REH cell (cell line): ENCODE results near the genes HNRNPAB and ZNF354C.

- PRO-cap: bidirectional peak, plus-strand start at chr5:178121754, minus-strand start at chr5:178121614
Measured at GRCh38 chr5:178121469-178122112, 8.3 kb downstream of the N4BP3 start.

DNA sequence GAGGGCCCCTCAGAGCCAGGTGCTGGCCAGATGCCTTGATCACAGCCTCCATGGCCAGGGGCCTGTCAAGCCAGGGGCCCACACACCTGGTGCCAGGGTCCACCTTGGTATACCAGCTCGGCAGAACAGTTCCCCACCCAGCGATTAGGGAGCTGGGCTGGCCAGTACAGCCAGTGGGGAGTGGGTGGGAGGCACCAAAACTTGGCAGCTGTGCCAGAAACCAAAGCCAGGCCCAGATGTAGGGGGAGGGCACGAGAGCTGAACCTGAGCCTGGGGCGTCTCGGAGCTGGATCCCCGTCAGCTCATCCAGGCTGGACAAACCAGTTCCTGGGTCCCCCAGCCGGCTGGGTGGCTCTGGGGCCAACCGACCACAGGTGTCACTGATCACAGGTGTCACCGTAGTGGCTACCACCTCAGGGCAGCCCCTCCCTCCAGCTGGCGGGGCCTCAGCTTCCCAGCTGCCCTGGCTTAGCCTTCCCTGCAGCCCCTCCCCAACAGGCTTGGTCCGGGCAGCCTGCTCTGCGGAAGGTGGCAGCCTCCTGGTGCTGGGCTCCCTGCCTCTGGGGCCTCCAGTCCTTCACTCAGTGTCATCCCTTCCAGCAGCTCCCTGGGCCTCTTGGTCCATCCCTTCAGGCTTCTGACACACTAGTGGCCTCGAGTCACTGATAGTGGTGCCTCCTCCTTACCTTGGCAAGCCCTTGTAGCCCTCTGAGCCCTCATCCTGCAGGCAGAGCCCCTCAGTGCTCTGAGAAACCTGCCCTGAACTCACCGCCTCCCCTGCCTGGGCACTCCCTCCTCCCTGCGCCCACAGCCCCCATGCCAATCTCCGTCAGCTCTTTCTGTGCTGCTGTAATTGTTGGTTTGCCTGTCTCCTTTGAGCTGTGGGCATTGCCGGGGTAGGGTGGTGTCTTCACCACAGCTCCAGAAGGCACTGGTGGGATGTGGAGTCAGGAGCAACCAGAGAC lies 6.5 kb upstream of the RMND5B start:
- PRO-cap: no peak

DNA sequence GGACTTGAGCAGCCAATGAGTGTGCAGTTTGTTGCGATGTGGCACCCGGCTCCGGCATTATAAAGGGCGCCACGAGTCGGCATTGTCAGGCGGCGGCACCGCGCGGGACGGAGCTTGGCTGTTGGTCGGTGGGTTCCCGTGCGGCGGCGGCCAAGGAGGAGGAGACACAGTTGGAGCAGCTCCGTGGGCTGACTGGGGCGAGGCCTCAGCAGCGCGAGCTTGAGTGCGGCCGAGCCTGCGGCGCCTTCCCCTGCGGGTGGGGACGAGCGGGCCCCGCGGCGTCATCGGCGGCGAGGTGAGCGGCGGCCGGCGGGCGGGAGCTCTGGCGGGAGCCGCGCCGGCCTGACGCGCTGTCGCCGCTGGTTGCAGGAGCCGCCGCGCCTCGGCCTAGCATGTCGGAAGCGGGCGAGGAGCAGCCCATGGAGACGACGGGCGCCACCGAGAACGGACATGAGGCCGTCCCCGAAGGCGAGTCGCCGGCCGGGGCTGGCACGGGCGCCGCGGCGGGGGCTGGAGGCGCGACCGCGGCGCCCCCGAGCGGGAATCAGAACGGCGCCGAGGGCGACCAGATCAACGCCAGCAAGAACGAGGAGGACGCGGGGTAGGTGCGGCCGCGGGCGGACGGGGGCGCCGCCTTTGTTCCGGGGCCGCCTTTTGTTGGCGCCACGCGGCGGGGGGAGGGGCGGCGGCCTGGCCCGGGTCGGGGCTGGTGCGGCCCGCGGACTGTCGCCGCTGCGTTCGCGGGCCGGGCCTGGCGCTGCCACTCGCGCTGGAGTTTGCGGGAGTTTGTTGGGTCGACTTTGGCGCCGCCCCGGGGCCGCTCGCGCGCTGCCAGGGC lies at the start of gene HNRNPAB:
Gene HNRNPAB (plus strand): TSS at position 88 of the 838 bp plus-strand sequence.
- PRO-cap: bidirectional peak, plus-strand start at position 88 of the sequence, minus-strand start outside the sequence; bidirectional peak, plus-strand start at position 726 of the sequence, minus-strand start at position 638 of the sequence

DNA sequence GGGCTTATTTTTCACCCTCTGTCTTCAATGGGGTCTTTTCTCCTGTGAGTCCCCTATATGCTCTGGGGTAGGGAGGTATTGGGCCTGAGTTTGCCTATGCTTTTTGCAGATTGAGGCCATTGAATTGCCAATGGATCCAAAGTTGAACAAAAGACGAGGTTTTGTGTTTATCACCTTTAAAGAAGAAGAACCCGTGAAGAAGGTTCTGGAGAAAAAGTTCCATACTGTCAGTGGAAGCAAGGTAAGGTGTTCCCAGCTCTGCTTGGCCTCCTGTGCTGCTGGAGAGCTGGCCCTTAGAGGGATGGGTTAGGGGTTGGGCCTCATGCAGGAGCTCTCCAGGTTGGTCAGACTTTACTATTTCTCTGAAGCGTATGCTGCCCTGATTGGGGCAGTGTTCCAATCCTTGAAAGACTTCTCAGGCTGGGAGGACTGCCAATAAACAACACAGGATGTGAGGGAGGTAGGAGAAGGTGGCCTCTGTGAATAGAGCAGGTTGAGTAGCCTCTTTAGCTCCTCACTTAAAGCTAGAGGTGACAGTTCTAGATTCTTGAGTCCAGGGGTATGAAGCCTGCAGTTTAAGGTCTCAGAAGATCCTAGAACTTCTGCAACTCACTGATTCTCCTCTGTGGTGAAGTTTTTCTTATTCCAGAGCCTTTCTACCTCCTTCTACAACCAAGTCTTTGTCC lies 2.8 kb downstream of the HNRNPAB start:
- PRO-cap: no peak

GRCh38 chr5:178222274-178223126 lies 10.1 kb downstream of the PHYKPL start:
- PRO-cap: no peak

DNA sequence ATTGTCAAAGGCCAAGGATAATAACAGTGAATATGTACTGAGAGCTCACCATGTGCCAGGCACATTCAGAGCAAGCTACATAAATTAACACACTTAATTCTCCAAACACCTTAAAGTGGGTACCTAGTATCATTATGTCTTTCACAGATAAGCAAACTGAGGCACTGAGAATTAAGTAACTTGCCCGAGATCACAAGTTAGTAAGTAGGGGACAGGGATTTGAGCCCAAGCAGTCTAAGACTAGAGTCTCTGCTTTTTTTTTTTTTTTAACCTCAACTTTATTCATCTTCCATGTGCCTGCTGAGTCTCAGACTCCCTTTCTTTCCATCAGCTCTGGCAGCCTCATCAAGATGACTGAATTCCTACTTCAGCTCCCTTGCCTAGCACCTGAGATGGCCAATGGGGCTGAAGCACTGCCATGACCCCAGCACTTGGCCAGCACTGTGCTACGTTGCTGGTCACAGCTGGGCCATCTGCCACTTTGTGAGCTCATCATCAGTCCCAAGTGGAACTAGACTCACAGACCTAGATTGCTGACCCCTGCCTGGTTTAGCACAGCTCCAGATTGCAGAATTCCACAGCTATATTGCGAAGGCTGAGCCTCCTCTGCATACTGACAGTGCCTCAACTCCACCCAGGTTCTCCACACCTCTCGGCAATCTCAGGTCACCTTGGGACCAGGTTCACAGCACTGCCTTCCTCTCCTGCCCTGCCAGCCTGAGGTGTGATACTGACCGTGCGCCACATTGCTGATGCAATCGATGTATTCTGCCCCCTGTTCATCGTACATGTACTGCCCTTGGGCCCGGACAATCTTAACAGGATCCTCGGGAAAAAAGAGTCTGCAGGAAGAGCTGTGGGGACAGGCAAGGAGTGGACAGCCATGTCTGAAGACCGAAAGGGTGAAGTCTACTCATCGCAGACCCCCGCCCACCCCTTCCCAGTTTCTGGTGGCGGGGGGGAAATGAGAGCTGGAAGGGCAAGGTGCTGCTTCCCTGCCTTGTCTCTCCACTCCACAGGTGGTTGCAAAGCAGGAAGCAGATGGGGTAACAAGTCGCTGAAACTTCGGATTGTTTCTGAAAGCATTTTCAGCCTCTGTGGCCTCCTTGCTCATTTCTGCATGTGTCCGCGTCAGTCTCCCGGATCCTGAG lies 1.6 kb downstream of the PHYKPL start:
- PRO-cap: no peak

GRCh38 chr5:178232976-178233113 lies 243 bp upstream of the PHYKPL start:
- PRO-cap: no peak

DNA sequence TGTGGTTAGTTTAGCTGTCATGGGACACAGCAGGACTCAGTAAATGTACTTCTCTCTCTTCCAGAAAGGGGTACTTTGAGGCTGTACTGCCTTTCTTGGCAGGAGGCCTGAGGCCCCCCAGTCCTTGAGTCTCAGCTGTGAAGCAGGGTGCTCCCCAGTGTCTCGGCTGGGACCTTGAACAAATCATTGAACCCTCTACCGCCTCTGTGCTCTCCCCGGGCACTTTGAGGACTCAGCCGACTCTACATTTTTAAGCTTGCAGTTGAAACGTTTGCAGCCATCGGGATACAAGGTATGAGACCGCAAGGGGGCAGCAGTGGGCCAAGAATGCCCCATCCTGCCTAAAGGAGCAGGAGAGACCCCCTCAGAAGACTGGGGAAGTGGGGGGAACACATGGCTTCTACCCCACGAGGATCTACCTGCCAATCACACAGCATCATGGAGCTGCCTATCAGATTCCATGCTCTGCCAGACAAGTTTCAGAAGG lies 2.3 kb upstream of the PHYKPL start:
- PRO-cap: unidirectional peak, minus-strand start at position 226 of the sequence

DNA sequence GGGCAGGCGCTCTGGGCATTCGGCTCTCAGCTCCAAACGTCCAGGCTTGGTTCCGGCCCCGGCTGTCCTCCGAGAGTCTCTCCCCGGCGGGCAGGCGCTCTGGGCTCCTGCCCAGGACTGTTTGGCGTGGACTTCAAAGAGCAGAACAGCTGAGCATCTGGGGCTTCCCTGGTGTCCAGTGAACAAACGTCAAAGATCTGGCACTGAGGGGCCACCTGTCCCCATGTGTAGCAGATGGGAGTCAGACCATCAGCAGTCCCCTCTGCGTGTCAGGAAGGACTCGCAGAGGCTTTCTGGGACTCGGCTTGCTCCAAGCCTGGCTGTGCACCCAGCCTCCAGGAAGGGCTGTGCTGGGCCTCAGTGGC lies 164.1 kb upstream of the PHYKPL start:
- PRO-cap: no peak

- PRO-cap: no peak
Measured at GRCh38 chr5:178413968-178414435, 176.2 kb downstream of the COL23A1 start.

DNA sequence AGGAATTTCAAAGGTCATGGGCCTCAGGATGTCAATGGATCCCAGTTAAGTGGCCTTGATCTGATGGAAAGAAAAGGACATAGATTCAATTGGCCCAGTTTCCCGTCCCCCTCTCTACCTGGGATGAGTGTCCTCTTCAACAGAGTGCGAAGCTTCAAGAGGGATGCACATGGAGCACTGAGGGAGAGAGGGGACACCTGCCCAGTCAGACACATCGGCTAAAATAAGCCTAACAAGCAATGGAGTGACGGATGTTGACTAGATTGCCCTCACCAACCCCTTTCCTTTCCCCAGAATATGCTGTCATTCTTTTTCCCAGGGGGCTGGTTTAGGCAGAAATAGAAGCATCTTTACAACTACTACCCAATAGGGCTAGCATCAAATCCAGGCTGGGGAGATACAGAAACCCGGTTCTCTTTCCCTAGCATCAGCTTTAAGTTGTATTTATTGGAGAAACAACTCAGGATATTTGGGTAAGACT lies 7.1 kb downstream of the CLK4 start:
- PRO-cap: no peak

GRCh38 chr5:178667805-178668146 lies 40.9 kb upstream of the CLK4 start:
- PRO-cap: no peak

GRCh38 chr5:179059945-179060925 lies at the start of gene ZNF354C:
Gene ZNF354C (plus strand): TSS chr5:179060373.
- PRO-cap: no peak

DNA sequence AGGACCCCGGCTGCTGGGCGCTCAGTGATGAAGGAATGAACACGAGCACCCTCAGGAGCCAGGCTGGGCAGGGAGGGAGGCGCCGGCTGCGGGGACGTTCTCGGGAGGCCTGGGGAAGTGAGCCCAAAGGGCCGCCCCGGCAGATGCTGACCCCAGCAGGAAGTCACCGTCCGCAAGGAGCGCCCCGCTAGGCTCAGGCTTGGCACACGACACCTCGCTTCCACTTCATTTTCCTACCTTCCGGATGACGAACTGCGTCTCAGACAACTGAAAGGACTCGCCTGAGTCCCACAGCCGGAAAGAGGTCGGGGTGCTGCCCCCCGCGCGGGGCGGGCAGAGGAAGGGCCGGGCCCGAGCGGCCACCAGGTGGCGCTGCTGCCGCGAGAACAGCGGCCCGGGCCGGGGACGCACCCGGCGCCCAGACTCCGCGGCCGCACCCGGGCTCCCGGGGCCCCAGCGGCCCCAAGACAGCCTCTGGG lies 106.8 kb downstream of the ZNF354C start:
- PRO-cap: no peak

GRCh38 chr5:179607691-179608665 lies 15.5 kb downstream of the HNRNPH1 start:
- PRO-cap: no peak

DNA sequence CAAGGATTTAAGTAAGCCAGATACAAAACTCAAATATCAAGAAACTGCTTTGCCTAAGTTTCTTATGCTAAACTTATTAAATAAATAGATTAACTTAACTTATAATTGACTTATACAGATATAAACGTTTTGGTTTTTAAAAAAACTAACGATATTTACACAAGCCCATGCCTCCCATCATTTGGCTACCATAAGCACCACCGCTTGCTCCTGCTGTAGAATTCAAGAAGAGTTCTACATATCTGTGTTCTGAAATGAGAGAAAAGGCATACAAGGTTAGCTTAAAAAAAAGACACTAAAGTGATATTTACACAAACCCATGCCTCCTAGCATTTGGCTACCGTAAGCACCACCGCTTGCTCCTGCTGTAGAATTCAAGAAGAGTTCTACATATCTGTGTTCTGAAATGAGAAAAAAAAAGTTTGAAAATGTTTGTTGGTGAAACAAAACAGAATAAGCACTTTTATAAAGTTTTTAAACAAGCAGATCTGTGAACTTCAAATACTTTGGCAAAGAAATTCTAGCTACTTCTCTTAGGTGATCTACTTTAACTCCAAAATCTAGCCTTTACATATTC lies 6.7 kb downstream of the HNRNPH1 start:
- PRO-cap: no peak

DNA sequence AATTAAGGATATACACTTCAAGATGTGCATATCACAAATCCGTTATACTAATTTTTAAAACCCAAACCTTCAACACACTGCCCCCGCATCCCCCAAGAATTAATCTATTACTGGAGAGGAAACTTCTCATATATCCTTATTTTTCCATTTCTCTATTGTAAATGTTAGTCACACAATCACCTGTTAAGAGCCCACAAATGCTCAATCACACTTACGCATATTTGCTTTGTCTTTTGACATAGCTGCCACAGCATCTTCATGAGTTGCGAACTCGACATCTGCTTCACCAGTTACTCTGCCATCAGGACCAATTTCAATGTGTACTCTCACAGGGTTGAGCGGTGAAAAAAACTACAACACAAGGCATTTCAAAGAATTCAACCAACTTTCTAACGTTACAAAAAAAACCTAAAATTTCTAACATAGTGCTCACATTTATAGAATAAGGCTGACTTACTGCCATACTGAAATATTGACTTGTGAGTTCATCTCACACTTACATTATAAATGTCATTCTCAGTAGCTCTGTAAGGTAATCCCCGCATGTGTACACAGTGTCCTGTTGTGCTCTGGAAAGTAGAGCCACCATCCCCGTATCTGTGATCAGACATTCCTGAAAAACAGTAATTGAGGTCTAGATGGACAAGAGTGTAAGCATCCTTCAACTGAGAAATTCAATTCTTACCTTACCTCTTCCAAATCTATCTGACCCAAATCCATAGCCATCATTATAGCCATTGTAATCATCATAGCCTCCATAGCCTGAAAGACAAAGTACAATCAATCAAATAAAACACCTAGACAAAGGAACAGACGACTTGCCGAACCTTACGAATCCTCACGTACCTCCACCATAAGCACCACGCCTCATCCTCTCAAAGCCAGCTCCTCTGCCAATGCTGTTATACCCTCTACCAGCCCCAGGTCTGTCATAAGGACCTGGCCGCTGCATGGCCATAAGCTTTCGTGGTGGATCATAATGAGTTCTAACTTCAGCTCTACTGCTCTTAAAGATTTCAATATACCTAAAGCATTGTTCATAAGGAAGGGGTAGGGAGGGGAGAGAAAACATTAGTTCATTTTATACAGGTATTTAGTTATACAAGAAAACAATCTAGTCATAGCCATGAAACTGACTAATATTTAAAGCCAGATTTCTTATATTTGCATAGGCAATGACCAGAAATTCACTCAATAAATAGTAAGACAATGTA lies 5.8 kb downstream of the HNRNPH1 start:
- PRO-cap: no peak

DNA sequence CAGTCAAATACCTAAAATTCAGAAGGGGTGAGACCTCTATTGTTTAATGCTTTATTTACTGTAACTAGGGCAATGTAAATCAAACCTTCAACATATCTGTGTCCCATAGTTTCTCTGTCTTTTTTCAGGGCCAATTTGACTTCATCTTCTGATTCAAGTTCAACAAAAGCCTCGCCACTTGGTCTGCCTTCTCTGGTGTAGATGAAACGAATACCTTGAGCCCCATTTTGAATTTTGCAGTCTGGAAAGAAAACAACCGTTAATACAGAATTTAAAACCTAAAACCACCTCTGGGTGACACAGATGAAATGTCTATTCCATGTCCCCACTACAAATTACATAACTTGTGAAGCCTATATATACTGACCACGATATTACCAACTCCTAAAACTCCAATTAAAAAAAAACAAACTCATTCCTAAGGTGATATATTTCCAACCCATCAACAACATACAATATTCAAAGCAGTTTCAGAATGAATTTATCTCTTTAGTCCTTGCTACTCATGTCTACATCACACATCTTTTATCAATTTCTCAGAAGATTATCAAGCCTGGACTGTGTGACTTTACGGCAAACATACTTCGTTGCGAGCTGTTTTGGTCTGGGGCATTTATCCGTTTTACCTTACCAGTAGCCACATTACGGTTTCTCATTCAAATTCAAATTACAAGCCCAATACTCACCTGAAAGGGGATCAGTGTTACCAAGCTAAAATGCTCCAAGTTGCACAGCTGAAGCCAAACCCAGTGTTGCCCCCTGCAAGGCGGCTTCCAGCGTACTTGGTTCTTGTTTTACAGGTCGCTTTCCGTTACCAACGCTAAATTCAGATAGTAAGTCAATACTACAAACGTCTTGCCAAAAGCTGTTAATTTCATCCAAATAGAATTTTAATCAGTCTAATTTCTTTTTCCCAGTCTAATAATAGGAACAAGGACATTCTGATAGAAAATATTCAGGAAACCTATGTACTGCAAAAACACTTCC lies 2.0 kb downstream of the HNRNPH1 start:
- PRO-cap: no peak

GRCh38 chr5:179828629-179829831 lies 8.3 kb downstream of the SQSTM1 start:
- PRO-cap: no peak

DNA sequence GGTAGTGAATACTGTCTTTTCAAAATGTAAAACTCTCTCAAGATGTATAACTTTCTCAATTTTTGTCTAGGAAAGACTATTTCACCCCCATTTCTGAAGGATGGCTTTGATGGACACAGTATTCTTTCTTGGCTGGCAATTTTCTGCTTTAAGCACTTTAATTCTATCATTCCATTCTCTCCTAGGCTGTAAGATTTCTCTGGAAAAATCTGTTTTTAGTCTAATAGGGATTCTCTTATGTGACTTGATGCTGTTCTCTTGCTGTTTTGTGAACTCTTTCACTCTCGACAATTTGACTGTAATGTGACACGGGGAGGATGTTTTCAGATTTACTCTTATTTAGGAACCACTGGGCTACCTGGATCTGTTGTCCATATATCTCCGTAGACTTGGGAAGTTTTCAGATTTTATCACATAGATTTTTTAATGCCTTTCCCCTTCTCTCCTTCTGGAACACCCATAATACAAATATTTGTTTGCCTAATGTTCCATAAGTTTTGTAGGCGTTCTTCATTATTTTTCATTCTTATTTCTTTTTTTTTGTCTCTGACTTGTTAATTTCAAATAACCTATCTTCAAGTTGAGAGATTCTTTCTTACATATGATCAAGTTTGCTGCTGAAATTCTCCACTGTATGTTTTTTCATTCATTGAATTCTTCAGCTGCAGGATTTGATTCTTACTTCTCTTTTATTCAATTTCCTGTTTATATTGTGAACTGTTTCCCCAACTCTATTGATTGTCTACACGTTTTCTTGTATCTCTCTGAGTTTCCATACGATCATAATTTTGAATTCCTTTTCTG lies 71.3 kb downstream of the RNF130 start:
- PRO-cap: no peak